Measurements from ENCODE around the genes SHISA5, IP6K2 and PRKAR2A.

- PRO-cap = no peak
- RAMPAGE, long total RNA = no peak
Measured at GRCh38 chr3:48130192-48131061, 57.8 kb downstream of the CDC25A start.

DNA sequence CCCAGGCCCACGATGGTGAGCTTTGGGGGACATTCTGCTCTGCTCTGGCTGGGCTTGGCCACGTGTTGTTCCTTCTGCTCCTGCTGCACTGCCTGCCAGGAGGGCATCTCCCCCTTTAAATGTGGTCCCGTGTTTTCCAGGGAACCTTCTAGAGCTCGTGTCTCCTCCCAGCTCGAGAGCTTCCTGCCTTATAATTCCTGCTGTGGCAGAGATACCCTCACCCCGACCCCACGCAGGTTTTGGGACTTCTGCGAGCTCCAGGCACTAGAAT, 338 bp downstream of the CAMP start:
- PRO-cap = no peak
- RAMPAGE, long total RNA = no peak

- PRO-cap = no peak
- RAMPAGE, long total RNA = no peak
Measured at GRCh38 chr3:48423344-48423730, 6.5 kb downstream of the PLXNB1 start.

GRCh38 chr3:48433542-48434248, 3.8 kb upstream of the PLXNB1 start:
- PRO-cap = no peak
- RAMPAGE, long total RNA = no peak

DNA sequence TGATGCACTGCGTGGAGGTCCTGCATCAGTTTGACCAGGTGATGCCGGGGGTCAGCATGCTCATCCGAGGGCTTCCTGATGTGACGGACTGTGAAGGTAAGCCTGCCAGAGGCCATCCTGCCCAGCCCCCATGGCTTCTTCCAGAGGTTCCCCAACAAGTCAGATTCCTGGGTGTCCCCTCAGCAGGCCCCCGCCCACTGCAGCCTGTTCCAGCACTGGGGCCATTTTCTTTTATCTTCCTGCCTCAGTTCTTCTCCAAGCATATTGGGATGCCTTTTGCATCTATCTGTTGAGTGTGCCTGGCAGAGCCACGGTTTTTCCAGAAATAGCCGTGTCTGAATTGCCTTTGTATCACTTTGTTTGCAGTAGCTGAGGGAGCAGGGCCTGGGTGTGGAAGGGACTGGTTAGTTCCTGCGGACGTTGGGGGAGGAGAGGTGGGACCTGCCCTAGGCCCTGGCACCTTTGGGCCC, 1.0 kb upstream of the TREX1 start:
- PRO-cap = no peak
- RAMPAGE, long total RNA = no peak

- PRO-cap = no peak
- RAMPAGE, long total RNA = no peak
Measured at GRCh38 chr3:48470224-48470489, 4.1 kb downstream of the TREX1 start.

DNA sequence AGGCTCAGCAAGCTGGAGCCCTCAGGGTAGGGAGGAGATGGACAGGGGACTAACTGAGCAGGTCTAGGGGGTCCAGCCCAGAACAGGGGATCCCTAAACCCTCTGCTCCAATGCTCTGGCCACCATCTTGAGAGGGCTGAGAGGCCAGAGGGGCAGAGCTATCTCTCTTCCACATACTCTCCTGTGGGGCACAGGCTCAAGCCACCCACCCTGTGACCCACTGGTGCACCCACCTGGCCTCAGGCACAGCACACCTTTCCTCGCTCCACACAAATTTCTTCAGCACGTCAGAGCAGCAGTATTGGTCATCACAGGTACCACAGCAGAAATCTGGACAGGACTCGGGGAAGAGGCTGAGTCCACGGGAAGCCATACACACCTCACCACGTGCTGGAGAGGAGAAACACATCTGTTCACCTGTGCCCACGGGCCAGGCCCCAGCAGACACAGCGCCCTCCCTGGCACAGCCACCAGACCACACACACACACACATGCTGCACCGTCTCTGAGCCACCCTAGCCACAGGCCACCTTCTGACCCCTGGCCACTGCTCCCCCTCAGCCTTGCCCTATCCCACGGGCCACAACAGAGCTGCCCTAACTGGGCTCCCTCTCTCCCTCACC, 3.0 kb downstream of the SHISA5 start:
- PRO-cap = no peak
- RAMPAGE, long total RNA = no peak

- PRO-cap = no peak
- RAMPAGE, long total RNA = no peak
Measured at GRCh38 chr3:48503933-48504949, at the start of gene SHISA5. Gene SHISA5 (minus strand): TSS chr3:48504174.

DNA sequence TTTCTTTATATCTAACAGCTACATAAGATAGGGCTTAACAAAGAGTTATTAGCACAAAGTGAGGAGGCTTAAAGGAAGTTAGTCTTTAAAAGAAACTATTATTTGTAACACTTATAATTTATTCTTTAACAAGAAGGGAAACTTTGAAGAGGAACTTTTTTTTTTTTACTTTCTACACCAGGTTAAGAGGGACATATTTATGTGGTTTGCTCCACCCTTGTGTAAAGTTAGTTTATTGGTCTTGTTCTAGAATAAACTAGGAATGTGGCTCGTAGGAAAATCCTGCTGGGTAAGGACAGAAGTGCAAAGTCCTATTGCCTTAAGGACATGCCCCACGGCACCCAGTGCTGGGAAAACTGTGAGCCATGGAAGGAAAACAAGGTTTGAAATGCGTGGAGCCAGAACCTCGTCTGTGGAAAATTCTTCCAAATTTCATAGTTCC, 3.1 kb downstream of the TMEM89 start:
- PRO-cap = no peak
- RAMPAGE, long total RNA = no peak

DNA sequence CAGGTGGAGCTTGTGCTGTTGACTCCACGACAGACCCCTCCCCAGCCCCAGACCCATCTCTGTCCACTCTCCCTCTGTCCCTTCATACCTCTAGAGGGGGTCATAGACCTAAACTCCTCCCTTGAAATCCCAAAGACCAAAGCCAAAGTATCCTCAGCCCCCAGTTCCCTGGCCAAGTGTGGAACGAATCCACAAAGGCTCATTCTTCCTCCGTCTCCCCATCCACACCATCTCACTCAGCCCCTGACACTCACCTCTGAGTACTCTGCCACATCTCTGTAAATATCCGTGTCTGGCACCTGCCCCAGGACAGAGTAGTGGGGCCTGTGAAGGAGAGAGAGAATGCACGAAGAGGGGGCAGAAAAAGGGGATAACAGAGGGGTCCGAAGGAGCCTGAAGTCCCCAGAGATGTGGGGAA, 5.9 kb downstream of the SLC26A6 start:
- PRO-cap = no peak
- RAMPAGE, long total RNA = no peak

DNA sequence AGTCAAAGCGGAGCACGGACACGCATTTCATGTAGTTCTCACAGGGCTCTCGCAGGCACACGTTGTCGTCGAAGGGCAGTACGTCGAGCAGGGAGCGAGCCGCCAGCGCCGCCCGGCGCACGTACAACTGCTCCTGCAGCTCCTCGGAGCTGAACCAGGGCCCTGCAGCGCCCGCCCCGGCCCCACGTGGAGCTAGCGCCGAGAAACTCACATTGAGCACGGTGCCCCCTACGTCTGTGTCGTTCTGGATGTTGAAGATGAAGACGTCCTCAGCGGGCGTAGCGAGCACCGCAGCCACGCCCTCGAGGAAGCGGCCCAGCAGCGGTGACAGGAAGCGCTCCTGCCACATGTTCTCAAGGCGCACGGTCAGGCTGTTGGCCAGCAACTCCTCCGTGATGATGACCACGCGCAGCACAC, 5.8 kb downstream of the CELSR3 start:
- PRO-cap = no peak
- RAMPAGE, long total RNA = no peak

DNA sequence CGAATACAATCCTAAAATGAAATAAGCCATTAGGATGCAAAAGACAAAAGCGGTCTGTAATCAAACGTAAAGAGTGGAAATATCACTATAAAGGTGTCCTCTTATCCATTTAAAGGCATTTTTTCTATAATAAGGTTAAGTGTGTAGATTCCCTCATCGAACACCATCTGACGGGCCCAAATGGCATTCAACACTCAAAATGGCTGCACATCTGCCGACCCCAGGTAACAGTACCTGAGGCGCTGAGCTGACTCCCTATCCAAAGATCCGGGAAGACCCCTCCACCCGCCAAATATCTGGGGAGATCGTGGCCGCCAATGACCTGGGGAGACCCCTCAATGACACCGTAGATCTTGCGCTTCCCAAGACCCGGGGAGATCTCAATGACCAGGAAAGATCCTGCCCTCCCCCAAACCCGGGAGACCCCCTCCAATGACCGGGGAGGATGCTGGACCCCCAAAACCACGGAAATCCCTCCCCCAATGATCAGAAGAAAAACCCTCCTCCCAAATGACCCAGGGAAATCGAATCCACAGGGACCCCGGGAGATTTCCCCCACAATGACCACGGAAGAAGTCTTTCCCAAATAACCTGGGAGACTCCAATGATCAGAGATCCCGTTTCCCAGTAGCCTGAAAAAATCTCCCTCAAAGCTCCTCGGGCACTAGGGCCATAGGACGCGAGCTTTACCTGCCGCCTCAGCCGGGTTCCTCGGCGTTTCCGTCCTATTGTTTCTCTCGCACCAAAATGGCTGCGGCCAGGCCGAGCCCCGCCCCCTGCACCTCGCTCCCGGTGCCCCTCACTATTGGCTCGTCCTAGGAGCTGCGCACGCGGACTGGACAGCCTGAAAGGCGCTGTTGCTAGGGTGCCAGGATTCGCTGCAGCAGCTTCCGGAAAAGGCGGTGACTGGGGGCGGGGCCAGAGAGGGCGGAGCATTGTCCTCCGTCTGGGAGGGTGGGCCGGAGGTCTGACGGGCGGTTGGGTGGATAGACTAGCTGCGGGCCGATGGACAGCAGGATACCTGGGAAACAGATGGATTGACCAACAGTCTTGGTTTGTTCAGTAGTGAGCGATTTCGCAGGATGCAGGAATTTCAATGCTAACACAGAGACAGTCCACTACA, at the start of gene IP6K2:
Gene IP6K2 (minus strand): TSS at position 755 of the 1,123 bp plus-strand sequence.
- PRO-cap = unidirectional peak, minus-strand start at position 748 of the sequence
- RAMPAGE, long total RNA = start-site peak on the minus strand centred at position 739 of the sequence, 34 bp wide, 136 and 597 reads in 2 replicates

DNA sequence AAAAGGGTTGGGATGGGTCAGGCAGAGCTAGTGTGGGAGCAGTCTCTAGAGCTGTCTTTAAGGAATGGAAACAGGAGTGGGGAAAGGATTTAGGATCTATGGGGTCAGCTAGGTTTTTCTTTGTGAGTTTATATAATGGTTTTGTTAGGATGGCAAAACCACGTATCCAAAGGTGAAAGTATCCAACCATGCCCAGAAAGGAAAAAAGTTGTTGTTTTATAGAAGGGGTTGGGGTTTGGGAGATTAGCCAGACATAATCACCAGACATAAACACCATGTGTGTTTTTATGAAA, 9.2 kb upstream of the IP6K2 start:
- PRO-cap = no peak
- RAMPAGE, long total RNA = no peak

GRCh38 chr3:48846974-48848067, at the start of gene PRKAR2A:
Gene PRKAR2A (minus strand): TSS chr3:48847874.
- PRO-cap = unidirectional peak, minus-strand start at chr3:48847804
- RAMPAGE, long total RNA = no peak

- PRO-cap = no peak
- RAMPAGE, long total RNA = no peak
Measured at GRCh38 chr3:48848068-48848817, 569 bp upstream of the PRKAR2A start.

- PRO-cap = no peak
- RAMPAGE, long total RNA = no peak
Measured at GRCh38 chr3:48848818-48849383, 1.2 kb upstream of the PRKAR2A start.

GRCh38 chr3:48897237-48898240, 1.1 kb downstream of the SLC25A20 start:
- PRO-cap = no peak
- RAMPAGE, long total RNA = no peak

DNA sequence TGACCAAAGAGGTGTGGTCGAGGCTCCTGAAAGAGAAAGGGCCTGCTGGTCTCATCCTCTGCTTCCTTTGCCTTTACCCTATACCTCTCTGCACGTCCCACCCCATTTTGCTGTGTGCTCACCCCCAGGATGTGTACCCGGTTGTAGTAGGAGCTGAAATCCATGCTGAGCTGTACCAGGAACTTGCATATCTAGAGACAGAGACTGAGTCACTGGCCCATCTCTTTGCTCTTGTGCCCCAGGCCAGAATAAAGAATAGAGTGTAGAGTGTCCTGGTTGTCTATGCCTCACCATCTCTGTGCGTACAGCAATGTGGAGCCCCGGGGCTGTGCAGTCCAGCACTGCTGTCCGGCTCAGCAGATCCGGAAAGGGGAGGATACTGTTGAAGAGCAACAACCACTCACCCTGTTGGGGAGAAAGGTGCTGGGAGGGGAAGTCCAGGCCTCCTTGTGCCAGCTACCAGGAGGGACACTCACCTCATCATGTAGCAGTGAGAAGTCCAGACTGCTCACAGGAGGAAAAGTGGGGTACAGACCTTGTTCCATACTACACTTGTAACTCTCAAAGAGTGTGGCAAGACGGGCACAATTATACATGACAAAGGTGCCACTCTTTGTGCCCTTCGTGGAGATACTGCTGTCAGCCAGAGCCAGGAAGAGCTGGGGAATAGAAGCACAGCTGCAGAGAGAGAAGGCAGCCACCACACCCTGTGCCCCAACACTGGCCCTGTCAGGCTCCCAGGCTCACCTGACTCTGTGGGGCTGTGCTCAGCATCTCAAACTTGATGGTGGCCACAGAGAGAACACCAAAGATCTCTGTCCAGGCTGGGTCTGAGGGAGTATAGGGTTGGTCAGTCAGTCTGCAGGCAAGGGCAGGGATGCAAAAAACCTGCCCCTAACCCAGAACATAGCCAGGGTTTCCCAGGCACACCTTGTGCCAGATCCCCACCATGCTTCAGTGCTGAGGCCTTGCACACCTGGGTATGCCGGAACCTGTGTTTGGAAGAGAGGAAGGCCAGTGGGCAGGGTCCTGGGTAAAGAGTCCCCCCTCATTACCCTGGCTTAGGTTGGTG, 2.4 kb downstream of the DALRD3 start:
- PRO-cap = no peak
- RAMPAGE, long total RNA = no peak

DNA sequence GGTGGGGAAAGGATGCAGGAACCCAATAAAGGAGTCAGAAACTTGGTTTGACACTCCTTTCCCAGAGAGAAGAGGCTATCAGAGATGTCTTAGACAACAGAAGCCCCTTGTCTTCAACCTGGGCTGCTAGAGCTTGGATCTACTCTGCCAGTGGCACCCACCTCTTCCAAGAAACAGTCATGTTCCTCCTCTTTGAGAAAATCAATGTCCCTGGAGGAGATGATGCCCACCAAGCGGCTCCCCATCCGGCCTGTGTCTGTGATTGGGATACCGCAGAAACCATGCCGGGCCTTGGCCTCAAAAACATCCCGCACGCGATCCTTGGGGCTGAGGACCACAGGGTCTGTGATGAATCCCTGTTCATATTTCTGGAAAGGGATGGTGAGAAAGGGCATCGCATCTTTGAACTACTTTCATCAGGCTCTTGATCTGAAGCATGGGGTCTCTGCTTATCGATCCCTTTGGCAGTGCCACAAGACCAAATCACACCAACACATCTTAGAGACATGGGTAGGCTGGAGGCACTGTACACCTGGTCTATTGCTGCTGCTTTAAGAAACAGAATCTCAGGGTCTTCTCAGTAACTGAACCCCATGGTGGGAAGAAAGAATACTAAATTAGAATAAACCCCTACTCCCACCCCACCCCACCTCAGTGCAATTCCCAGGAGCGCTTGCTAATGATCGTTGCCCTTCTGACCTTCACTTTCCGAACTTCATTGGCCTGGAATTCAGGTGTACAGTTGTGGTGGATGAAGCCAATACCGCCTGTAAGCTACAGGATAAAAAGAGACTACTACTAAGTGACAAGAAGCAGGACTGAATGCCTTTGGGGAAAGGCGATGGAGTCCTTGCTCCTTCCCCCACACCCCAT, 1.4 kb downstream of the IMPDH2 start:
- PRO-cap = no peak
- RAMPAGE, long total RNA = no peak

GRCh38 chr3:49114126-49114596, 6.5 kb downstream of the USP19 start:
- PRO-cap = no peak
- RAMPAGE, long total RNA = no peak